Astrocyte (in vitro differentiated cells and primary cell): ENCODE measurements around a stretch of chr3.

DNA sequence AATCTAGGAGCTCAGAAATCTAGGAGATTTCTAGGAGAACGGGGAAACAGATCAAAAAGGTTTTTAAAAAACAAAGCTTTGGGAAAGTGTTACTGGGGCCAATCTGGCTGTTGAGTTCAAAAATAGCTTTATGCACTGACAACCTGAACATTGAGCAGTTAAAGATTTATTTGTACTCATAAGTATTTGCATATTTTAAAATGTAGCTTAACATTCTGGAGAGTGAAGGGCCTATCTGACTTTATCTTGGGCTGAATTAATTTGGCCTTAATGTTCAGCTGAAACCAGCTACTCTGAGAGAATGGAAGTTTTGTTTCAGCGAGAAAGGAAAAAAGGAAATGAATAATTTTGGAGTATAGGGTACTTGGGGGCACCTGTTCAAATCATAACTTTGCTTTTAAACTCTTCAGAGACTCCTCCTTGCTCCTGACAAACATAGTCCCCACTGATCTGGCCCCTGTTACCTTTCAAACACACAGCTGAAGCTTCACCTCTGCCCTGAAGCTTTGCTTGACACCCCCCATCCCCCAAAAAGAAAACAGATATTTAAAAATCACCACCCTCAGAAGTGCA, 1.8 kb downstream of the PPP2R3A start:
- PRO-cap: no peak
- RRBS, 2 experiments: no CpG with 5 or more reads among the region's 2 CpGs

DNA sequence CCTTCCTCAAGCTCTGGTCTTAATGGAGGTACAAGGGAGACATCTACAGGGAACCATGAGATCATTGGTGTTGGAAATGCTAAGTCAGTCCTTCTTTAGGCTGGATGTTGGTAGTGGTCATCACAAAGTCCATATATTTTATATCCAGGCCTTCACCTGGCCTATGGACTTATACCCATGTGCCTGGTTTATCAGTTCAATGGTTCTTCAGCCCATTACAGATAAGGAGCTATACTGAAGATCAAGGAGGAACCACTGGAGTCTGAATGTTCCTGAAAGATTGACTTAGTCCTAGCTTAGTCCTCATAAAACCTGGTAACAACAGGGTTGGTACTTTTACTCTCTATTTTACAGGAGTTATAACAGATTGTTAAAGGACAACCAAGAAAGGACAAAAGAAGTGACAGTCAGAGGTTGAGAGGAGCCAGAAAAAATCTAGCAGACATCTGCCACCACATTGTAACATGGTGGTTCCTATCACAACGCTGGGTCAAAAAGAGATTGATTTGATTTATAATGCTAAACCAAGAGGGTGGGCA, 134.8 kb downstream of the STAG1 start:
- PRO-cap: no peak
- RRBS, 2 experiments: no CpG with 5 or more reads among the region's 1 CpG

DNA sequence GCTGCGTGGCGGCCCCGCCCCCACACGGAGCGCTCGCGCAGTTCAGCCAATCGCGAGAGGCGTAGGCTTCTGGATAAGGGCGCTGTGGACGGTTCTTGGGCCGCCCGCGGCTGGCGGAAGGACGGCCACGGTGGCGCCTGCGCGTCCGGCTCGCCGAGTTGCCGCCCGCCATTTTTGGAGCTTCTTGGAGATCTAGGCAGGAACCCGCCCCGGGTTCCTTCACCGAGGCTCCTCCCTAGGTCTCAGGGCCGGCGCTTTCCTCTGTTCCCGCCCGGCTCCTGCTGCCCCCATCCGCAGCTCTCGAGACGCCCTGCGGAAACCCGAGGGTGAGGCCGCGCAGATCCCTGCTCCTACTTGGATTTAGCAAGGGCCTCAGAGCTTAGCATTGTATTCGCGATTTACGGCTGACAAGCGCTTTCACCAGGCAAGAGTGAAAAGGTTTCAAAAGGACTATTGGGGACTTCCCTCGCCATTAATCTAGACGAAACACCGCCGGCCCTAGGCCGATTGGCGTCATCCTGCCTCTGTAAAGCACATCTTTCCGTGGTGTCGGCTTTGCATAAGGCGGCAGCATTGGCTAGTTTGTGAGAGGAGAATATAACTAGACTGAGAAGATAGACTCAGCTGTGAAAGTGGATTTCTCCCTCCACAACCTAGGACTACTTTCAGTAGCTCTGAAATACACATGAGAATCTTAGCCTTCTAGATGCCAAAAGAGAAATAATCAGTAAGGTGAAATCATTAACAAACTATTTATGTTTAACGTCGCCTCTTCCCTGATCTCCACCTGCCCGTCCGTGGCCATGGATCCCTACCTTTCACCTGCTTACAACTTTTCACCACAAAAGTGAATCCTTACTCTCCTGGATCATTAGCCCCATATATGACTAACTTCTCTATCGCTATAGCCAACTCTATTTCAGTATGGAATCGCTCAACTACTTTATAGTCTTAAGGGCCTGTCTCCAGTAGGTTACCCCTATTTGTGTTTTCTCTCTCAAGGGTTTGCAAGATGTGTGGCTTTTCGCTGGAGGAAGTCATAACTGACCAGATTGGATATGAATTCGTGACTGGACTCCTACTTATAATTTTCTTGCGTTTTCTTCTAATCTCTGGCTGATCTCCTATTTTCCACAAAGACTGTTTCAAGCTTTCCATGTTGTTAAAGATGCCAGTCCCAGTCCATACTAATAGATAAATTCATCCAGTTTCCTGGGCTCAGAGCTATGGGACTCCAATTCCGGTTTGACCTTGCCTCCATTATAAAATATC, 827 bp upstream of the STAG1 start:
- PRO-cap: bidirectional peak, plus-strand start at position 103 of the sequence, minus-strand start outside the sequence; bidirectional peak, plus-strand start at position 304 of the sequence, minus-strand start at position 301 of the sequence
- RRBS, 2 experiments: 1 to 2% methylated on average over 8 of the region's 63 CpGs

- PRO-cap: no peak
- RRBS, 2 experiments: 1 to 4% methylated on average over 7 of the region's 51 CpGs
Measured at GRCh38 chr3:136819669-136820685, 1.1 kb downstream of the SLC35G2 start.

DNA sequence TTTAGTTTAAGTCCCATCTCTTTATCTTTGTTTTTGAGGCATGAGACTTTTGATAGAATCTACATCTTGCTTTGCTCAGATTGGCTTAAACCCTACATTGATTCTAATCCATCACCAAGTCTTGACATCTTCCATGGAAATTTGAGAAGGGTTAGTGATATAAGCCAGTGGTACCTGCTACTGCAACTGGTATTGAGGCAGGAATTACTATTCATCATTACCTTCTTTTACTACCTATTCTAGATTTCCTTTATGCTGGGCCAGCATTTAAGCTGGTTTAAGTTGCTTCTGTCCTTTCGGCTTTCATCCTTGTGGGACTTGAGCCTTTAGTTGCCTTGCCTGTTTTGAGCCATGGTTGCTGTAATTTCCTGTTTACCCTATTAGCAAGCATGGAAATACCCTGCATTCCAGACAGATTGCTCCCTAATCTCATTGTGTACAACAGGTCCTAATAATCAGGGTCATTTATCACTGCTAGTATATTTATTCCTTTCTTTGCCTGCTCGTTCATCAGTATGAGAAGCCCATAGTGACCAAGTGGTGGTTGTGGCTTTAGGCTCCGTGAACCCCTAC, 31.7 kb downstream of the NCK1 start:
- PRO-cap: no peak
- RRBS, 2 experiments: no CpG with 5 or more reads among the region's 3 CpGs

GRCh38 chr3:136984718-136985341, 27.0 kb downstream of the IL20RB start:
- PRO-cap: no peak
- RRBS, 2 experiments: no CpG with 5 or more reads among the region's 3 CpGs

- PRO-cap: no peak
- RRBS, 2 experiments: no CpG with 5 or more reads among the region's 3 CpGs
Measured at GRCh38 chr3:138381955-138382578, 33.7 kb downstream of the MRAS start.

GRCh38 chr3:138468970-138469484, 34.6 kb downstream of the ESYT3 start:
- PRO-cap: no peak
- RRBS, 2 experiments: no CpG with 5 or more reads among the region's 2 CpGs

DNA sequence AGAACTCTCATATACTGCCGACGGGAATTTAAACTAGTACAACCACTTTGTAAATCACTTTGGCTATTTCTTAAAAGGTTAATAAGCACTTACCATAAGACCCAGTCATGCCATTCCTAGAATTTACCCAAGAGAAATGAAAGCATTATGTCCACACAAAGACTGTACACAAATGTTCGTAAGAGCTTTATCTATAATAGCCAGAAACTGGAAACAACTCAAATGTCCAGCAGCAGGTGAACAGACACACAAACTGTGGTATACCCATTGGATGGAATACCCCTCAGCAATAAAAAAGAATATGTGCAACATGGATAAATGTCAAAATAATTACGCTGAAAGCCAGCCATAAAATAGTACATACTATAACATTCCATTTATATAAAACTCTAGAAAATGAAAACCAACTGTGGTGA, 5.4 kb downstream of the CEP70 start:
- PRO-cap: no peak
- RRBS, 2 experiments: no CpG with 5 or more reads among the region's 4 CpGs

DNA sequence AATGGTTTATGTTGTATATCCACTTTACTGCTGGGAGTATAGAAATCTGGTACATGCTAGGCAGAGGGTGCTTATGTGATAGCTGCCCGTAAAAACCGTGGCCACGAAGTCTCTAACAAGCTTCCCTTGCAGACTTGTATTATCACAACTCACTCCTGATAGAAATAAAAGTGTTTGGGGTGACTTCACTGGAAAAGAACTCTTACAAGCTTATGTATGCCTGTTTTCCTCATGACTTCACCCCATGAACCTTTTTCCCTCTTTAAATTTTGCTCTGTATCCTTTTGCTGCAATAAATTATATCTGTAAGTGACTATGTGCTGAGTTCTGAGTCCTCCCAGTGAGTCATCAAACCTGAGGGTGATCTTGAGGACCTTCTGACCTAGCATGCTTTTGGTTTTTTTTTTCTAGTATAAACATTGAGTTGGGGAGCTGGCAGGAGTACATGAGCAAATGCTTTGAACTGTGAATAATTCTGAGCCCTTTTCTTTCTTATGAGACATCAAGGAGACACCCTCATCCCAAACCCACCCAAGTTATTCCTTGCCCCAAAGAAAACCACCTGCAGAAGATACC, 85.7 kb downstream of the FAIM start:
- PRO-cap: no peak
- RRBS, 2 experiments: no CpG with 5 or more reads among the region's 3 CpGs

GRCh38 chr3:138898288-138898527, 48.7 kb downstream of the FOXL2 start:
- PRO-cap: no peak

DNA sequence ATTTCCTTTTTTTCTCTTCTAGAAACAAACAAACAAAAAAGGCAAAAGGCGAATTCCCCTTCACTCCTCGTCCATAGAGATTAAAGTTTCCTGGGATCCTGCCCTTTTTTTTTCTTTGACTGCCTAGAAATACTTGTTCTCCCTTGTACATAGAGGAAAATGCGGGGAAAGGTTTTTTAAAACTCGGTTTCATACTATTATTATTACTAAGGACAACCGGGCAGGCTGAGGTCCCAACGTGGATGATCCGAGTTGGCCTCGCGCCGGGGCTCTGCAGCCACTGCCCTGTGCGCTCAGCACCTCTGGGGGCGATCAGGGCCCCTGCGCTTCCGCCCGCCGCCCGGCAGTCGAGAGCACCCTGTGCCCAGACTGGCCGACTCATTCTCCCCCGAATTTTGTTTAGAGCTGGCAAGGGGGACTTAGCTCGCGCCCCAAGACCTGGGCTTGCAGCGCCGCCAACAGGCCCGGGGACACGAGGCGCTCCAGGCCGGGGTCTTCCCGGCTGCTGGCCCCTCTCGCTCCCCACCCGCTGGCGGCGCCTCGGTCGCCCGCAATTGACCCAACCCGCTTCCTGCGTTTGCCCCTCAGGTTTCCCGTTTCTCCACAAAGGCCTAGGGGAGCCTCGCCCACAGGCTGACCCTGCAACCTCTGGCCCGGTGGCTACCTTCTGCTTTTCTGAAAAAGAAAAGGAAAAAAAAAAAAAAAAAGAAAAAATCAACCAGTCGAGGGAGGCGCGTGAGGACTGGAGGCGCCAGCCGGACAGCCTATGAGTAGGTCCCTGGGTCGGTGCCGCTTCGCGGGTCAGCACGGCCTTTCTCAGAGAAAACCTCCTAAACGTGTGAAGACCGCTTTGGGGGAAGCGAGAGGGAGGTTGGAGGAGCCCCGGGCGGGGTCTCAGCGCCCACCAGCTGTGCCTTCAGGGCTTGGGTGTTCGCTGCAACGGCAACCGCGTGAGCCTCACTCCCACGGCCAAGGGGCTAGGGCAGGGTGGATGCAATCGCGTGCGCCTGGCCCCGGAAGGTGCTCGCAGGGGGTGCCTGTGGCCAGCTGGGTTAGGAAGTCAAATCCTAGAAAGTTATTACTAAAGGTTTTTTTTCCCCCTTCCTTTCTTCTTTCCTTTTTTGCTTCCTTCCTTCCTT, 7.3 kb downstream of the FOXL2 start:
- PRO-cap: no peak
- RRBS, 2 experiments: 3 to 5% methylated on average over 13 to 28 of the region's 67 CpGs

- PRO-cap: no peak
- RRBS, 2 experiments: no CpG with 5 or more reads among the region's 13 CpGs
Measured at GRCh38 chr3:139299306-139299930, 44.4 kb upstream of the MRPS22 start.

GRCh38 chr3:139329134-139329811, 14.5 kb upstream of the MRPS22 start:
- PRO-cap: no peak
- RRBS, 2 experiments: no CpG with 5 or more reads among the region's 25 CpGs

DNA sequence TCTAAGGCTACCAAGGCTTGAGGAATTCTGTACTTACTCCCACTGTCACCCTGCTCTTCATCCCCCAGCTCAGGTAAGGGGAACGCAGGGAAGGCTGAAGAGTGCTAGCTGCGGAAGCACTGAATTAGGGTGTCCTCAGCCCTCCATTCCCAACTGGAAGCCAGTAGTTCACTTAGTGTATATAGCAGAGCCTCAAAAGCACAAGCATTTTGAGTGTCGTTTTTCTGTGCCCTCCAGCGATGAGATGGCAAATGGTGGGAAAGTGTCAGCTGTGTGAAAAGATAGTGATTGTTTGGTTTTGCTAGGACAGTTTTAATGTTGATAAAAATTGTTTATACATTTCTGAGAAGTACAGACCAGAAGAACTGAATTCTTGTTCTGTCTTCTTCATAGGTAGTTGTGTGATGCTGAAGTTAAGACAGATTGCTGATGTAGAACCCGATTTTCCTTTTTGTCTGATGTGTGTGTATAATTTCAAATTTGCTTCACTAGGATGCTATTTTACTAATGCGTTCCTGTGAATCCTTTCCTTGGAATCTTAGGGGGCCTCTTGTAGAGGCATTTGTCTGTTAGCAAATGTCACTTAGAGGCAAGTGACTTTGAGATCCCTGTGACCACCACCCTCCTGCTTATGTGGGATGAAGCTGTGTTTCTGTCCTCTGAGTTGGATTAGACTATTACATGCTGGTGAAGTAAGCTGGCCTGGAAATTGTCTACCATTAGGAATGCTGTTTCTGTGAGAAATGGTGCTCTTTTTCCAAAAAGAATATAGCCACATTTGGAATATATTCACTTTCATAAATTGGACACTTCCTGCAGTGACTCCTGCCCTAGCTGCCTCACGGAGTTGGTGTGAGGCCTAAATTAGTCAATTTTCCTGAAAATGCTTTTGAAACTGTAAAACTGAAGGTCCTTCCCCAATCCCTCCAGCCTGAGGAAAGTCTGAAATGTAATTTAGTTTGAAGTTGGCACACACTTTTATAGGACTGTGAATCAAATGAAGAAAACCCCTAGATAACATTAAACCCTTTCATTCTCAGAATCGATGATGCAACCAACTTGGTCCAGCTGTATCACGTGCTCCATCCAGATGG, 11.2 kb downstream of the MRPS22 start:
- PRO-cap: no peak
- RRBS, 2 experiments: no CpG with 5 or more reads among the region's 9 CpGs

DNA sequence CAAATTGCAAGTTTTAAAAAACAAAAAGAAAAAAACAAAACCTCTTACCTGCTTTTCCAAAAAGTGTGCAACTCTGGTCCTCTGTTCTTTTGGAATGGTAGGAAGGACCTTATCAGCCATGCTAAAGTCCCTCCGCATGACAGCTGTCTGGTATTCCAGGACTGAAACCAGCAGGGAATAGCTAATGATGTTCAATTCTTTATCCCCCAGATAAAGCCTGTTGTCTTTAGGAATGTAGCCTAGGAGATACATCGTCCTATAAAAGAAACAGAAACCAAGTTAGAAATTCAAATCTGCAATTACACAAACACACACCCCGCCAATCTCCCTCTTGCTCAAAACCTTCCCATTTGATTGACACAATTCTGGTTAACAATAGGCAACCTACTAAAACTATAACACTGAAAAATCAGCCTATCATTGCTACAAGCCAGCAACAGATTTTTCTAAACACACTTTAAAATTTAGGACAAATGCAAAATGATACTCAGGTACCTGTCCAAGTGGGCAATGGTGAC, 22.8 kb downstream of the MRPS22 start:
- PRO-cap: no peak
- RRBS, 2 experiments: no CpG with 5 or more reads among the region's 3 CpGs

DNA sequence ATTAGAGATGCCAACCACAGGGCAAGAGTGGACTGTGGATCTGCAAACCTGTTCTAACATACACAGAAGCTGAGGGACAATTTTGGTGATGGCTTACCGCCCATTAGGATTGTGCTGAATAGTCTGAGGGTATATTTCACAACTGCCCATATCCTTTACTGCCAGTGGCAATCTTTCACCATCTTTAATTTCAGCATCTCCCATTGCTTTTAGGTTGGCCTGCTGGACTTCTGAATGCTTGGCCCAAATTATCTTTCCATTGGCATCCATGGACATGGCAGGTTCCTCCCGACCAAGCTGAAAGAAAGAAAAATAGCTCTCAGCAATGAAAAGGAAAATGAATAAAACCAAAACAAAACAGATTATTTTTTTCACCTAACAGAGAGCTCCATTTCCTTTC, 16.3 kb downstream of the COPB2 start:
- PRO-cap: no peak
- RRBS, 2 experiments: no CpG with 5 or more reads among the region's 2 CpGs

- PRO-cap: no peak
- RRBS, 2 experiments: no CpG with 5 or more reads among the region's 5 CpGs
Measured at GRCh38 chr3:139533086-139533350, 6.5 kb downstream of the RBP1 start.

GRCh38 chr3:139935852-139936544, 1.0 kb downstream of the CLSTN2 start:
- PRO-cap: no peak
- RRBS, 2 experiments: 4 to 5% methylated on average over 9 of the region's 37 CpGs

GRCh38 chr3:140563704-140564197, 114.1 kb upstream of the TRIM42 start:
- PRO-cap: no peak
- RRBS, 2 experiments: no CpG with 5 or more reads among the region's 10 CpGs